Sternocleidomastoid (tissue), 1 donor: ENCODE measurements around a stretch of chr1.

- PRO-cap, result no peak
Observed at GRCh38 chr1:109767011-109767289, 3.2 kb upstream of the EPS8L3 start.

GRCh38 chr1:109767290-109767557 is 3.5 kb upstream of the EPS8L3 start:
- PRO-cap, result no peak

DNA sequence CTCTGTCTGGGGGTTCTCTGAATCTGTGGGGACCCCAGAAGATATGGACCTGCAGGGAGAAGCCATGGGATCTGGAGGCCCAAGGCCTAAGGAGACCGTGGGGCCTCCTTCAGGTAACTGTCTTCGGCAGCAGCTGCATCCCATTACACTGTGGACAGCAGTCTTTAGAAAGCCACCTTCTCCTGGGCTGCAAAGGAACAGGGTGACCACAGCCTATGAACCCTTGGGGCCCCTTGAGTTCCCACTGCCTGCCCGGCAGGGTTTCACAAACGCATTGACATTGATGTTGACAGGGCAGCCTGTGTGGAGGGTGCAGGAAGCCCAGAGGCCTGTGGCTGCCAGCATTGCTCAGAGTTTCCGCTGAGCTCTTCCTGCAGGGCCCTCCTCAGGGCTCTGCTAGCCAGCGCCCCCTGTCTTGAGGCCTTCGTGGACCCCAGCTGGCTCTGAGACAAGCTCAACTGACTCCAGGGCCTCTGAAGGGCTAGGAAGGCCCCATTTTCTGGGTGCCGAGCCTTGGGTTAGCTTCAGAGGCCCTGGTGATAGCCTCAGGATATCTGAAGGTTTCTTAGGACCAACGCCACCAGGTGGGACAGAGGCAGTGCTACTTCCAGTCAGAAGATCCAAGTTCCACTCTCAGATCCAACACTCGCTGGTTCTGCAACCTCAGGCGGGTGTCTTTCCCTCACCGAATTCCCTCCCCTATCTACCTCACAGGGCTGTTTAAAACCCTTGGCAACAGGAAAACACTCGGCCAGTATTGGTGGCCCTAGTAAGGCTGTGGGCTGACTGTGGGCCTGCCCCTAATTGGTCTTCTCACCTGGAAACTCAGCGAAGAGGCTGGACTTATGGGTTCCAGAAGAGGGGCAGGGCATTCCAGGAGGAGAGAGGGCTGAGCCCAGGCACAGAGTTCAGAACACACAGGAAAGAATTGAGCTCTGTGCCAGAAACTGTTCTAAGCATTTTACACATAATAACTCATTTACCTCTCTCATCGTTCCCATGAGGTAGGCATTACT is 27.2 kb upstream of the EPS8L3 start:
- PRO-cap, result no peak

DNA sequence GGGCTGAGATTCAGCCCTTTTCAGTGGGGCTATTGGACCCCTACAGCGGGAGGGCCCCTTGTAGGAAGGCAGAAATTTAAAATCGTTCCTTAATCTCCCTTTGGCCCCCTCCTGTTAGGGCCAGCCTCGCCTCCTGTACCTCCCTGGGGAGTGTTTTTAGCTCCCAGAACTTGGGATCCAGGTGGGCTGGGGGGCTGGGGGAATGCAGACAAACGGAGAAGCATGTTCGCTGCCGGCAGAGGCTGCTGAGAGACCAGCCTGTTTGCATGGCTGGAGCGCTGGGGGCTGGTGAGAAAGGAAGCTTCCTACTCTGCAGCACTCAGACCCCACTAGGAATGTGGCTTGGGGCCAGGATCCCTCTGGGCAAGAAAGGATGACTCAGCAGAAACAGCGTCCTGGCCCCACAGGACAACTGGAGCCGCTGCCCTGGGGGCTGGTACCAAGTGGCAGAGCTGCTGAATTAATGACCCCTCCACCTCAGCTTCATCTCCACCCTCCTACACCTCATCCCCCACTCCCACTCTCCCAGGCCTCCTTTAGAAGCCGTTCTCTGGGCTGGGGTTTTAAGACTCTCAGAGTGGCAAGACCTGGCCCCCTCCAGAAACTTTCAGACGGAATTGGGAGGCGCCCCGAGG is 28.4 kb upstream of the EPS8L3 start:
- PRO-cap, result no peak

GRCh38 chr1:109793722-109794270 is 30.1 kb upstream of the EPS8L3 start:
- PRO-cap, result no peak

- PRO-cap, result no peak
Observed at GRCh38 chr1:109823246-109824169, 59.8 kb upstream of the EPS8L3 start.

- PRO-cap, result no peak
Observed at GRCh38 chr1:109898850-109899169, 11.8 kb upstream of the CSF1 start.

- PRO-cap, result no peak
Observed at GRCh38 chr1:109904475-109905024, 6.1 kb upstream of the CSF1 start.

GRCh38 chr1:109911759-109912212 is 1.1 kb downstream of the CSF1 start:
- PRO-cap, result no peak

GRCh38 chr1:109918490-109919140 is 8.0 kb downstream of the CSF1 start:
- PRO-cap, result no peak

DNA sequence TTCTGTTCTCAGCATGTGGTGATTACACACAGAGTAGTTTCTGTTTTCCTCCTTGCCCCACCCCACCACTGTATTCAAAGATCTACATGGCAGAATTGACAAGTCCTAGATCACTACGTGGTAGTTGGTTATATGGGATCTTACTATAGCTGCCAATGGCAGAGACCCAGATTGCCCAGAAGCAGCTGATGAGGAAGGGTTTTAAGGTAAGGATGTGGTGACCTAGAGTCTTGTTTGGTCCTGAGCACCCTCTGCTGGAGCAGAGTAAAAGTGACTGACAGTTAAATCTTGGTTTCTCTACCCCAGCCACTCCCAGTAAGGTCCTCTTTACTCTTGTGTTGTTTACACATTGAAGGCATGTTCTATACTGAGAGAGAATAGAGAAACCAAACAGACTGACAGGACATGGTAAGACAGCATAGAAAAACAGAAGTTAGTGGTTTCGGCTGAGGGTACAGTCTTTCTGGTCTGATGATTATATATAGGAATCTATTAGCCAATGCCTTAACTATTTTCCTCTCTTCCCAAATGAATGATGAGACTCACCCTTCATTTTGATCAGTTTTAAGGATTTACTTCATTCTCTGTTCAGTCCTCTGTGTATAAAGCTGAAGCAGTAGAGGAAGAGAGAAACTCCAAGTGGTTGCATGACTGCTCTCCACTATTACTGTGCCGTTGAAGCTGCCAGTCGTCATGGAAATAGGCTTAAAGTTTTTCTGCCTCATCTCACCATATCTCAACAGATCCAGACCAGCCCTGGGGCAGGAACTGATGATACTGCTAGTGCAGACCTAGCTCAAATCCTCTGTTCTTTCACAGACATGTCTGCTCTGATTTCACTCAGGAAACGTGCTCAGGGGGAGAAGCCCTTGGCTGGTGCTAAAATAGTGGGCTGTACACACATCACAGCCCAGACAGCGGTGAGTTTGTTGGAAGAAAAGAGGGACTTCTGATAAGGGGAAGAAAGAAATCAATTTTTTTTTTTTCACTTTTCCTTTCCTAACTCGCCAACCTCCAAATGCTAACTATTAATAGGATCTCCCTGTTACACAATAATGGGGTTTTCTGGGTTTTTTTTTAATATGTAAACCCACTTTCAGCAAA is 22.5 kb upstream of the STRIP1 start:
- PRO-cap, result no peak

- PRO-cap, result no peak
Observed at GRCh38 chr1:110016132-110016849, 18.1 kb upstream of the STRIP1 start.

GRCh38 chr1:110027890-110028169 is 6.6 kb upstream of the STRIP1 start:
- PRO-cap, result no peak

- PRO-cap, result no peak
Observed at GRCh38 chr1:110209369-110209810, 724 bp upstream of the KCNC4 start.

DNA sequence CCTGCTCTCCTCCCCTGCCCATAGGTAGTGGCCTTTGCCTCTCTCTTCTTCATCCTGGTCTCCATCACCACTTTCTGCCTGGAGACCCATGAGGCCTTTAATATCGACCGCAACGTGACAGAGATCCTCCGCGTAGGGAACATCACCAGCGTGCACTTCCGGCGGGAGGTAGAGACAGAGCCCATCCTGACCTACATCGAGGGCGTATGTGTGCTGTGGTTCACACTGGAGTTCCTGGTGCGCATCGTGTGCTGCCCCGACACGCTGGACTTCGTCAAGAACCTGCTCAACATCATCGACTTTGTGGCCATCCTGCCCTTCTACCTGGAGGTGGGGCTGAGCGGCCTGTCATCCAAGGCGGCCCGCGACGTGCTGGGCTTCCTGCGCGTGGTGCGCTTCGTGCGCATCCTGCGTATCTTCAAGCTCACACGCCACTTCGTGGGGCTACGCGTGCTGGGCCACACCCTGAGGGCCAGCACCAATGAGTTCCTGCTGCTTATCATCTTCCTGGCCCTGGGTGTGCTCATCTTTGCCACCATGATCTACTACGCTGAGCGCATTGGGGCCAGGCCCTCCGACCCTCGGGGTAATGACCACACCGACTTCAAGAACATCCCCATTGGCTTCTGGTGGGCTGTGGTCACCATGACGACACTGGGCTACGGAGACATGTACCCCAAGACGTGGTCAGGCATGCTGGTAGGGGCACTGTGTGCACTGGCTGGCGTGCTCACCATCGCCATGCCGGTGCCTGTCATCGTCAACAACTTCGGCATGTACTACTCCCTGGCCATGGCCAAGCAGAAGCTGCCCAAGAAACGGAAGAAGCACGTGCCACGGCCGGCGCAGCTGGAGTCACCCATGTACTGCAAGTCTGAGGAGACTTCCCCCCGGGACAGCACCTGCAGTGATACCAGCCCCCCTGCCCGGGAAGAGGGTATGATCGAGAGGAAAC is 13.1 kb downstream of the KCNC4 start:
- PRO-cap, result no peak

GRCh38 chr1:110371649-110372260 is 19.1 kb downstream of the SLC16A4 start:
- PRO-cap, result no peak

GRCh38 chr1:110383338-110384194 is 7.3 kb downstream of the SLC16A4 start:
- PRO-cap, result no peak

DNA sequence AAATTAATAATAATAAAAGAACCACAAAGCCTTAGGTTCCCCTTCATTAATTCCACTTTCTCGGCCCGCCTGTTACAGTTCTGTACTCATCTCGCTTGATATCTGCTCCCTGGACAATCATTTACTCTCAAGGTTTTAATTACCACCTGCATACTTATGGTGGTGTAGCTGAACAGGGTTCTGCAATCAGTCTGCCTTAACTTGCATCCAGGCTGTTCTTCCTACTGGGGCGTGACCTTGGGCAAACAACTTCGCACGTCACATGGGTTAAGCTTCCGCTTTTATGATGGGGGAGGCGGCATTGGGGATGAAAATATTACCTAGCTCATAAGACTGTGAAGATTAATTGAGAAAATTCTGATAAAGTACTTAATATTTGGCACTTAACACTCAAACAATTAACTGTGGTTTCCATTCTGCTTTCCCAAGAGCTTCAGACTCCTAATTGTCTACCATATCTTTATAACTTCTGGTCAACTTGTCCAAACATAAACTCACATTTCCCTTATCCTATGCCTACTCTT is 5.8 kb downstream of the SLC16A4 start:
- PRO-cap, result no peak

DNA sequence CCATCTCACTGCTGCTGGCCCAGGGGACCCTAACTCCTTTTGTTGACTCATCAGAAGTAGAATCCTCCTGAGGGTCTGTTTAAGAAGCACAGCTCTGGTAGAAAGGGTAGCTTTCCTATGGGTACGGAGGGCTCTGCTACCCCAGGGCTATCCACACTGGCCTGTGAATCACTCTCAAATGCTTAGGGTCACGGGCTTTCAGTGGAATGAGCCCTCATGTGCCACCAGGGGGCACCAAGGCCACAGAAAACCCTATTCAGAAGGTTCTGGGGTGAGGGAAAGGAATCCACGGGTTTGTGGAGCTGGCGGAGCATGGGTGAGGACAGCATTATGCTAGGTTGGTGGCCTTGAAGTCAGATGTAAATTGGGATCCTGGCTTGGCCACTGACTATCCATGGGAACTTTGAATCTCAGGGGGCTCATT is 5.0 kb upstream of the LAMTOR5 start:
- PRO-cap, result no peak

GRCh38 chr1:110534032-110534347 is 15.0 kb upstream of the KCNA10 start:
- PRO-cap, result no peak